Spleen (tissue), 7 donors: ENCODE results near the gene COCH.

DNA sequence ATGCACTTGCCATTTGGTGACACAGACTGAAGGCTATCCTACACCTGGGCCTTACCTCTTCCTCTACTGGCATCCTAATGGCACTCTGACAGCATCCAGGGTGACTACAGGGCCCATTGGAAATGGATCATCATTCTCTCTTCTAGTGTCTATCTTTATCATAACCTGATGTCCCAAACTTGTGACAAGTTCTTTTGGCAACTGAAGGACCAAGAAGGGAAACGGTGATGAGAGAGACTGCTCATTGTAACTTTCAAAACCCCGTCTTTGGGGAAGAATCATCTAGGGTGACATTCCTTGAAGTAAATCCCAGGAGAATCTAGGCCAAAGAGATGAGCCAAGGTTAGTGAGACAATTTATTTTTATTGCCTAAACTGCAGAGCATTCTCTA, 3.2 kb downstream of the SDR39U1 start:
- PRO-cap, 4 experiments, result no peak in any of the 4 experiments
- RAMPAGE, long total RNA, 4 experiments, result no peak in any of the 4 experiments

- PRO-cap, 4 experiments, result no peak in any of the 4 experiments
- RAMPAGE, long total RNA, 4 experiments, result no peak in any of the 4 experiments
Observed at GRCh38 chr14:24458592-24458911, 16.0 kb upstream of the SDR39U1 start.

- PRO-cap, 4 experiments, result peak in 1 of 4 experiments; most common plus-strand start chr14:24695561 (in 1); most common minus-strand start chr14:24695380 (in 1)
- RAMPAGE, long total RNA, 4 experiments, result no peak in any of the 4 experiments
Observed at GRCh38 chr14:24695095-24695766, 61.2 kb upstream of the GZMB start.

DNA sequence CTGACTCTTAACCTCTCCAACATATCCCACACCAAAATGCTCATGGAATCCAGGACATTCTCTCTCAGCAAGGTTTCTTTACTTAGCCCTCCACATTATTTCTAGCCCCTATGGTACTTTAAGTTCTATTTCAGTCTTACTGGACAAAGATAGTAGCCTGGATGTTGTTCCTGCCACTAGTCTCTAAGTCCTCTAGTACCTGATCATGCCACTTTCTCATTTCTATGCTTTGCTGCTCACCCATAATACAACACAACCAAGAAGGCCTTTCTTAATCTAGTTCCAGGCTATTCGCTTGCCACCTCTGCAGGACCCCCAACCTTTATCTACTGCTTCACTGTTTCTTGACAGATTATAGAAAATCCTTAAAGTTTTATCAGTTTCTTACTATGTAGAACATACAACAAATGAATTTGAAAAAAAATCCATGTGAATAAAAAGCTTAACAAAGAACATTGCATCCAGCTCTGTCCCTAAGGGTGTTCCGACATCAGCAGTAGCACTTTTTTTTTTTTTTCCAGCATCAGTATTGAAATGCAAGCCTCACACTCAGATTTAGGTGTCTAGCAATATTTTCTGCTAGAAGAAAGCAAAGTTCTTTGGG, 193.6 kb upstream of the GZMB start:
- PRO-cap, 4 experiments, result no peak in any of the 4 experiments
- RAMPAGE, long total RNA, 4 experiments, result no peak in any of the 4 experiments

DNA sequence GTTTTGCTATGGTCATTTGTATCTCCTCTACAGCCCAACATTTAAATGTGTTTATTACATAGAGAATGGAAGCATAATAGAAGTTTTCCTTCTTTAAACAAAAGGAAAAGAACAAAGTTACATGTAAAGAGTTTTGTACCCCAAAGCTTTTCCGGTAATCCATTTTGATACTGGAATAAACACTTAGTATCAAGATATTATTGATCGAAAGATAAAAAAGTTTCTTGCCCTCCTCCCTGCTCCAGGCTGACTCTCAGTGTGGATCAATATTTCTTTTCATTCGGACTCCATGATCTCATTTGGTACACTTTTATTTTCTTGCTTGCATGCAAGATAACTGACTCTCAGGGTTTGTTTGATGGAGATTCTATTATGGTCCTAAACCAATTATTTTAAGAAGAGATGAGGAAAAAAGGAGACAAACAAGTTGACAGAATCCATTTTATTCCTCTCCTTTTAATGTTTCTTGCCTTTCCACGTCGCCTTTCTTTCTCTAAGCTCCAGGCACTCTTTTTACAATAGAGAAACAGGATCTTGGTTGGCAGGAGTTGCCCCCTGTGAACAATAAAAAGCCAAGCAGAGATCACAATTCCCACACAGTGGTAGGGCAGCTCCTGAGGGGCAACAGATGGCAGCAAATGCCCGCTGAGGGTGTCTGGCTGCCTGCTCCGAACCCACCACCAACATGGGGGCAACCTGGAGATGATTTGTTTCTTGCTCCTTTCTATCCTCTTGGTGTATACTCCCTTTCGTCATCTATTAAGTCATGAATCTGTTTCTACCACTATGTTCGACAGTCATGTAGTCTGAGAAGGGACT, 170.5 kb downstream of the STXBP6 start:
- PRO-cap, 4 experiments, result no peak in any of the 4 experiments
- RAMPAGE, long total RNA, 4 experiments, result no peak in any of the 4 experiments

DNA sequence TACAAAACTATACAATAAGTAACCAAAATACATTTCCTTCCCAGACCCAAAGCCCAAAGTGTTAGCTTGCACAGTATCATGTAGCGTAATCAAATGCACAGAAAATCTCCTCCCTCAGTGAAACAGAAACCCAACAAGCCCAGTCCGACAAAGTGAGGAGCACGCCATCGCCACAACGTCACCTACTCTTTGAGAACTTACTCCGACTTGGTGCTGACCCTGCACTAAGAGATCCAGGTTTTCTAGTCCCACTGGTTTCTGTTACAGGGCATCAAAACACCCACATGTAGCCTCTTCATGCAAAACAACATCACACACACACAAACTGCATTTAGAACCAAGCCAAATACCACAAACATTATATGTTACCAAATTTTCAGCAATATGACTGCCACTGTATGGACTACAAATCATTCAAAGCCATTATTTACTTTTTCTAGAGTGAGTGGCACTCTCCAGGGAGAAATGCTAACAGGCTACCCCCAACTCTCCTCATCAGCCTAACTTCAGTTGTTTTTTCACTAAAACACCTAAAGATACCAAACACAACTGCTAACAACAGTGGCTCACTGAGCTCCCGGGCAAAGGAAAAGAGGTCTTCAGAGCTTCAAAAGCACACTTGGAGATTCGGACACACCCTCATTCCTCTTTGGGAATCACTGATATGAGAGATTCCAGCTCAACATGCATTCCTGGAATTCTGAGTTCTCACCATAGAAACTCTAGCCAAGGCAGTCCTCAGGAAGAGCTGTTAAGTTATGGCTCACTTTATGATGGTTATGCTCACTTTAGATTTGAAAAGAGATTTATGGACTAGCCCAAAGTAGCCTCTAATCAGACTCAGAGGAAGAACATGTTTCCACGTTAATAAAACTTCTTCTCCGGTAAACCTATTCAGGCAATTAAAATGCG, 40.3 kb downstream of the STXBP6 start:
- PRO-cap, 4 experiments, result no peak in any of the 4 experiments
- RAMPAGE, long total RNA, 4 experiments, result no peak in any of the 4 experiments

GRCh38 chr14:28765883-28766728, 481 bp upstream of the FOXG1 start:
- PRO-cap, 4 experiments, result no peak in any of the 4 experiments
- RAMPAGE, long total RNA, 4 experiments, result no peak in any of the 4 experiments

DNA sequence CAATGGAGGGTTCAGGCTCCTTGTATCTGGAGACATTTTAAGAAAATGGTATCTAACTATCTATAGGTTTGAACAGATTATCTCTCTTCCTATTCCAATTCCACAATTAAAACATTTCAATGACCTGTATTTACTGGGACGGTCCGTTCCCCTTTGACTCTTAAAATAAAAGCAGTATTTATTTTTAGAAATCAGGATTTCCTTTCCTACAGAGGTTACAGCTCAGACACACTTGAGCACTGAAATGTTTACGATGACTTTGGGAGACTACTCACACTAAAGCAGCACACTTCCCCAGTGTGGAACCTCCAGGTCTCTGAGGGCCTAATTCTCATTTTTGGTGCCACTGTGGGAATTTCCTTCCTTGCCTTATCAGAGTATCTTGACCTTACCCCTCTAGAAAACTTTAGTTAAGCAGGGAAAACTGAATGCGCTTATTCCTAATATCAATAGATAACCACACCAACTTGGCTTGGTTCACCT, 181.8 kb downstream of the PRKD1 start:
- PRO-cap, 4 experiments, result no peak in any of the 4 experiments
- RAMPAGE, long total RNA, 4 experiments, result no peak in any of the 4 experiments

DNA sequence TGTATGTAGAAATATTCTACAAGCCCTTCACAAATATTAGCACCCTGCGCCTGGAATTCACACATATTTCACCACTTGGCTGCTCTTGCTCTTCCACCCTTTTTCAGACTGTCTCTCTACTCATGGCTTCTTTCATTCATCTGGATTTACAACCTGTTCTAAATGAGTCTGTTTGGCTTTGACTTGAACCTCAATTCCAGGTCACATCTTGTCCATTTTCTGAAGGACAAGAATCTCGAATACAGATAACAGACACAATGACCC, 177.0 kb upstream of the PRKD1 start:
- PRO-cap, 4 experiments, result peak in 1 of 4 experiments; most common minus-strand start position 59 of the sequence (in 1)
- RAMPAGE, long total RNA, 4 experiments, result no peak in any of the 4 experiments

GRCh38 chr14:30194983-30195383, 267.3 kb upstream of the PRKD1 start:
- PRO-cap, 4 experiments, result no peak in any of the 4 experiments
- RAMPAGE, long total RNA, 4 experiments, result no peak in any of the 4 experiments

- PRO-cap, 4 experiments, result peak in 2 of 4 experiments; most common plus-strand start chr14:30874583 (in 2); most common minus-strand start chr14:30874304 (in 2)
- RAMPAGE, long total RNA, 4 experiments, result start-site peak on the plus strand in 1 of 4 experiments, at chr14:30874417-30874559 at its widest, 7 reads per replicate
Observed at GRCh38 chr14:30873970-30875029, at the start of gene COCH. Gene COCH (plus strand): TSS chr14:30874559.

- PRO-cap, 4 experiments, result no peak in any of the 4 experiments
- RAMPAGE, long total RNA, 4 experiments, result no peak in any of the 4 experiments
Observed at GRCh38 chr14:30909875-30910567, 35.7 kb downstream of the COCH start.

GRCh38 chr14:31023782-31024469, 1.5 kb upstream of the AP4S1 start:
- PRO-cap, 4 experiments, result no peak in any of the 4 experiments
- RAMPAGE, long total RNA, 4 experiments, result no peak in any of the 4 experiments

DNA sequence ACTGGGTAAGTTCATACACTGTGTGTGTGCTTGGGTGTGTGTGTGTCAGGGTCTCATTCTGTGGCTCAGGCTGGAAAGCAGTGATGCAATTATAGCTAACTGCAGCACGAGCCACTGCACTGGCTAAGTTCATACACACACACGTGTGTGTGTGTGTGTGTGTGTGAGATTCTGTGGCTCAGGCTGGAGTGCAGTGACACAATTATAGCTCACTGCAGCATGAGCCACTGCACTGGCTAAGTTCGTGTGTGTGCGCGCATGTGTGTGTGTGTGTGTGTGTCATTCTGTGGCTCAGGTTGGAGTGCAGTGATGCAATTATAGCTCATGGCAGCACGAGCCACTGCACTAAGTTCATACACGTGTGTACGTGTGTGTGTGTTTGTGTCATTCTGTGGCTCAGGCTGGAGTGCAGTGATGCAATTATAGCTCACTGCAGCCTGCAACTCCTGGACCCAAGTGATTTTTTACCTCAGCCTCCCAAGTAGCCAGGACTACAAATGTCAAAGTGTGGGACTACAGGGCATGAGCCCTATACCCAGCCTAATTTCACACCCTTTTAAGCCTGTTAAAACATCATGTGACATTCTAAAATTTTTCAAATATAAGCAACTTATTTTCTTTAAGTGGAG, 85.4 kb downstream of the HECTD1 start:
- PRO-cap, 4 experiments, result no peak in any of the 4 experiments
- RAMPAGE, long total RNA, 4 experiments, result no peak in any of the 4 experiments

- PRO-cap, 4 experiments, result no peak in any of the 4 experiments
- RAMPAGE, long total RNA, 4 experiments, result no peak in any of the 4 experiments
Observed at GRCh38 chr14:31207323-31207438, 412 bp downstream of the HECTD1 start.

GRCh38 chr14:31936018-31936682, 141.0 kb upstream of the ARHGAP5 start:
- PRO-cap, 4 experiments, result no peak in any of the 4 experiments
- RAMPAGE, long total RNA, 4 experiments, result no peak in any of the 4 experiments

- PRO-cap, 4 experiments, result no peak in any of the 4 experiments
- RAMPAGE, long total RNA, 4 experiments, result no peak in any of the 4 experiments
Observed at GRCh38 chr14:32457541-32457822, 128.4 kb downstream of the AKAP6 start.

DNA sequence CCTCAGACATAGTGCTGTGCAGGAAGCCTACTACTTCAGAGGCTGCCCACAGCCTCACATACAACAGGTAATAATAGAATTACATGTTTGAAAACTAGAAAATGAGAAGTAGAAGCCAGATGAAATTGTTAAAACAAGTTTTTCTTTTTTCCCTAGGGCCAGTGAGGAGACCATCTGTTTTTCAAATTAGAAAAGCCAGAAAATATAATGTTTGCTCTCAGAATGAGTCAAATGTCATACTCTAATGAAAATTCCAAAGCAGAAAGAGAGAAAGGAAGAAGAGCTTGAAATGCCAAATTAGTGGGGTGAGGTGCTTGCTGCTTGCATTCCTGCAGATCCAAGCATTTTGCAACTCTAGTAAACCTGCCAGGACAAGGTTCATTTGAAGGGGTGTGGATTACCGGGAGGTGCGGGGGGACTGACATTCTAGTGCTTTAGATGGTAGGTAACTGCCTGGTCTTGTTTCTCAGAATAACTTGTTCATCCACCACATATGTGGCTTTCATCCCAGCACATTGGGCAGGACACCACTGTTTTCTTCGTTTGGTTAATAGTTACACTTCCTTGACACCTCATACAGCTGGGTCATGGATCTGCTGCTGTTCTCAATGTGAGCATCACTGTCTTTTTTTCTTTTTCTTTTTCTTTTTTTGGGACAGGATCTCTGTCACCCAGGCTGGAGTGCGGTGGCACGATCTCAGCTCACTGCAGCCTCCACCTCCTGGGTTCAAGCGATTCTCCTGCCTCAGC, 144.3 kb downstream of the AKAP6 start:
- PRO-cap, 4 experiments, result no peak in any of the 4 experiments
- RAMPAGE, long total RNA, 4 experiments, result no peak in any of the 4 experiments

DNA sequence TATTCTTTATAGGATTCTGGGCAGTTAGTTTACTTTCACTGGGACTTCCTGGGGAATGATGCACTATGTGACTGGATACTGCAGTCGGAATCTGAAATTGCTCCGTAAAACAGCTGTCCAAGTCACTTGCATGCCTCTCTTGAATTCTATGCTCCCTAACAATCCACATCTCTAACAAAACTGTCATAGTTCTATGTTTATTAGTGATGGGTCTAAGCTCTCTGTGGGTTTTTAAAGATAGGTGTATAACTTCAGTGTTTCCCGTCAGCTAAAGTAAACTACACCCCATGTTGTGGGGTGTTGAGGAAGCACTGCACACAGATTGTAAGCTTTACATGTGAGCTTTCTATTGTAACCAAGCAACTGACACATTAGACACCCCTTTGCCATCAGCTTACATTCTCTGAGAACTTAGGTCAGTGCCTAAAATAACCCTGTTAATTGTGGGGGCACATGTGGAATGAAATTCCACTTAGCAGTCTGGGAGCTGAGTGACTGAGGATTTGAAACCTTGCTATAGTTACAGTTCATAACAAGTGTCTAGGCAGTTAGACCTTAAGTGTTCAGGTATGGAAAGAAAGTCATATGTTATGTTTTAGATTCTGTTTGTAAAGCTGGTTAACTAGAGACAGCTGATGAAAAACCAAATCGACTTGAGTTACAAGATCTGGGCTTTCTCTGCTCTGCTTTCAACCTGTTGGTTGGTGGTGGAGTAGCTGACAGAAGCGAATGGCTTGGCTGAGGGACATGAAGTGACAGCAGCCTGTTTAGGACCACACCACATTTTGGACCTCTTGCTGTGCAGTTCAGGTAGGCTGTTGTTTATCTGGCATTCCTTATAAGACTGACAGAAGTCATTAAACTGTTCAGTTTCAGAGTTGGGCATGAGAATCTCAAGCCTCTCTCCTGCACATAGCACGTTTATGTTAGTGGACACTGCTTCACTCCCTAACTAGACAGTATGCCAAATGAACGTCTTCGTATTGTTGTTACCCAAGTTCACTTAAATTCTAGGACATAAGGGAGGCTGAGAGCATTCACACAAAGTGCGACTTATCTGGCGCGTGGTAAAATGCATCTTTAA, 165.8 kb downstream of the AKAP6 start:
- PRO-cap, 4 experiments, result no peak in any of the 4 experiments
- RAMPAGE, long total RNA, 4 experiments, result no peak in any of the 4 experiments

- PRO-cap, 4 experiments, result no peak in any of the 4 experiments
- RAMPAGE, long total RNA, 4 experiments, result no peak in any of the 4 experiments
Observed at GRCh38 chr14:32546396-32546859, 217.3 kb downstream of the AKAP6 start.